PC-3 (cell line): ENCODE measurements around a stretch of chr1.

GRCh38 chr1:8066439-8066857 is 40.3 kb upstream of the ERRFI1 start:
- RAMPAGE, long total RNA, result no peak

GRCh38 chr1:8122659-8123148 is 96.6 kb upstream of the ERRFI1 start:
- RAMPAGE, long total RNA, result no peak

DNA sequence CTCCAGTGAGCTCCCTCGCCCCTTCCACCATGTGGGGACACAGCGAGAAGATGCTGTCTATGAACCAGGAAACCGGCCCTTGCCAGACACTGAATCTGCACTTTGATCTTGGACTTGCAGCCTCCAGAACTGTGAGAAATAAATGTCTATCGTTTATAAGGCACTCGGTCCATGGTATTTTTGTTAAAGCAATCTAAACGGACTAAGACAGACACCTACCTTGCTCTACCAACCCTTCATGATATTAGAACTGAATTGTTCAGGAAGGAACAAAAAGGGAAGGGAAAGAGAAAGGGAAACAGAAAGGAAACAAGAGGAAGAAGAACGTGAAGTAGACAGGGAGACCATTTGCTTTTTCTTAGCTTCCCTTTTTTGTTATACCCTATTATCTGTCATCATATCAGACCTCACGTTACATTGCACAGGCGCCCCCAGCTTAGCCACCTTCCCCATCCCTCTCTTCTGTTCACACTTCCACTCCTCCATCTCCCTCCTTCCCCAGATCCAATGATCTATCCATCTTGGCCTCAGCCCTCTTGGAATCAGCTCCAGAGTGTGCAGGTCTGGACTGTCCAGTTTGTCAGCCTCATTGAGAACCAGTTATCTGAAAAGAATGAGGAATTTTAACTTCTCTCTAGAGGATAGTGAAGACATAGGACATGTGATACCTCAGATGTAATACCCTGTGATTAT is 100.9 kb upstream of the ERRFI1 start:
- RAMPAGE, long total RNA, result no peak

DNA sequence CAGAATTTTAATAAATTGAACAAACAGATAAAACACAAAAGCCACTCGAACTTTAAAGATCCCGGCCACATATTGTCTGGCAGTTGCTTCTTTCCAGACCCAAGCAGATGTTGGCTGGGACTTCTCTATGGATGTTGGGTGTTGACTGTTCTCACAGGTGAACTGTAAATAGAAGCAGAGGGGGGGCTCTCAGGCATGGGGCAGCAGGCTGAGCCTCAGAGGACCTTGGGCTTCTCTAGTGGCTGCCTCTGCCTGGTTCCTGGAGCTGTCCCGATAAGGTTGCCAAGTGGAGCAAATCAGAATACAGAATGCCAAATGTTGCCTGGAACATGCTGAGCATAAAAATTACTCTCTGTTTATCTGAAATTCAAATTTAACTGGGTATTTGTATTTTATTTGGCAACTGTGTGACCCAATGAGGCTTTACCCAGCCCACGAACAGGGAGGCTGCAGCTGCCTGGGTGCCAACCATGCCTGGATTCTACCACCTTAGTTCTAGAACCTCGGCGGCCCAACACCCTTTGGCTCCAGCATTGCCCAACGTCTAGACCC is 5.6 kb upstream of the SLC45A1 start:
- RAMPAGE, long total RNA, result no peak

- RAMPAGE, long total RNA, result no peak
Measured at GRCh38 chr1:8353818-8354195, 35.9 kb downstream of the SLC45A1 start.

DNA sequence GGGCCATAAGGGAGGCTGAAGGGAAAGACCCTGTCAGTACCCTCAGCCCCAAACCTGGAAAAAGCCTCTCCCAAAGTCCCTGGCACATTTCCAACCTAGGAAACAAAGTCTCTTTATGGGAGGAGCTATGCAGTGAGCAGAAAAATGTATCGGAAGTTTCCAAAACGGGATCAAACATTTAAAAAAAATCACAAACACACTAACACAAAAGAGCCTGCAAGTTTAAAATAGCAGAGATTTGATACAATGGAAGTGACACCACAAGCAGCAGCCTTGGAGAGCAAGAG is 45.5 kb downstream of the SLC45A1 start:
- RAMPAGE, long total RNA, result no peak

DNA sequence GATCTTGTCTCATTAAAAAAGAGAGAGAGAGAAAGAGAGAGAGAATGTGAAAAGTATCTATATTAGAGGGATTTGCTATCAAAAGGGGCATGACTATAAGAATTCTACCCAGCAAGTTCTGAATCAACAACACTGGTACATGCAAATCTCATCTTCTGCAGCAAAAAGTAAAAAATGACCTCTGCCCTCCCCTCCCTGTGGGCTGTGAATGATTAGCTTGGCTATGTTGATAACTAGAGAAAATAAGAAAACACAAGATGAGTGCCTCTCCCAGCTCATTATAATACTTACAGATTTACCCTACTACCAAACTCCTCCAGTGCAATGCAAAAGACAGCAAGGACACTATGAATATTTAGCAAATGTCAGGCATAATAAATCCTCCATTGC is 102.4 kb downstream of the SLC45A1 start:
- RAMPAGE, long total RNA, result no peak

GRCh38 chr1:8421651-8422164 is 103.8 kb downstream of the SLC45A1 start:
- RAMPAGE, long total RNA, result no peak

- RAMPAGE, long total RNA, result no peak
Measured at GRCh38 chr1:8438422-8438841, 120.5 kb downstream of the SLC45A1 start.

DNA sequence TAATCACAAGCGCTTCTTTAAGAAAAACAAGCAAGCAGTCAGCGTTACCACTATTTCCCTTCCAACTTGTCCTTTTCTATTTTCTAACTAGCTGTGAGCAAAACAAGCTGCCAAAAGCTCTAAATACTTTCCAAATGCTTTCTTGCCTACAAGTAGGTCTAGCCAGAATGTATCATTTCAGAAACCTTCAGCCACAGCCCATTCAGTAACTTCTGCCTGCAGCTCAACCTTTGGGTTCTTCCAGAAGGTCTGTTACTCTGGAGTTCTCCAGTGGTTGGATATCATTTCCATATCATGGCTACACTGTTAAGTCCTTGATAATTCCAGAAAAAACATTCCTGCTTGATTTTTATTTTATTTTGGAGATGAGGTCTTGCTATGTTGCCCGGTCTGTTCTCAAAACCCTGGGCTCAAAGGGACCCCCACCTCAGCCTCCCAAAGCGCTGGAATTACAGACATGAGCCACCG is 192.7 kb downstream of the SLC45A1 start:
- RAMPAGE, long total RNA, result no peak

GRCh38 chr1:8655769-8656675 is 161.4 kb downstream of the RERE start:
- RAMPAGE, long total RNA, result no peak

GRCh38 chr1:8848693-8849244 is 29.7 kb downstream of the ENO1 start:
- RAMPAGE, long total RNA, result no peak

GRCh38 chr1:8856275-8856743 is 22.2 kb downstream of the ENO1 start:
- RAMPAGE, long total RNA, result no peak

DNA sequence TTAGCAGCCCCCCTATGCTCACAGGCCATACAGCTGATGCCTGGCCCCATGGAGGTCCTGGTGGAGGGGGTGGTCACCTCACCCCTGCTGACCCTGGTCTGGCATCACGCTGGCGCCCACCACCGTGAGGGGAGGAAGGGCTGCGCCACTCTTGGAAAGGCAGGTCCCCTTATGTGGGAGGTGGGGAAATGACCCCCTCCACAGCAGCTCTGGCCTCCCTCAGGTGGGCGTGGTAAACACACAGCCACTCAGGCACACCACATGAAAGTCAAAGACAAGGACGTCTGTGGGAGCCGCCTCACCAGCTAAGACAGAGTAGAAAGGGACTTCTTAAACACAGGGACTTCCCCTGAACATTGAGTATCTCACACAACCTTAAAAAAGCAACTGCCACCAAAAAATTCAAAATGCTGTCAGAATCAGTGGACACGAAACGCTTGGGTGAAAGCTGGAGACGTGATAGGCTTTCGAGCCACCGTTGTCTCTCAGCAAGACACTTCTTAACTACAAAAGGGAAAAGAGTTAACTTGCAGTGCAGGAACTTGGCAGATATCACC is 6.9 kb downstream of the GPR157 start:
- RAMPAGE, long total RNA, result no peak

- RAMPAGE, long total RNA, result no peak
Measured at GRCh38 chr1:9127188-9127778, 1.6 kb downstream of the GPR157 start.

- RAMPAGE, long total RNA, result no peak
Measured at GRCh38 chr1:9130122-9130464, 1.2 kb upstream of the GPR157 start.

DNA sequence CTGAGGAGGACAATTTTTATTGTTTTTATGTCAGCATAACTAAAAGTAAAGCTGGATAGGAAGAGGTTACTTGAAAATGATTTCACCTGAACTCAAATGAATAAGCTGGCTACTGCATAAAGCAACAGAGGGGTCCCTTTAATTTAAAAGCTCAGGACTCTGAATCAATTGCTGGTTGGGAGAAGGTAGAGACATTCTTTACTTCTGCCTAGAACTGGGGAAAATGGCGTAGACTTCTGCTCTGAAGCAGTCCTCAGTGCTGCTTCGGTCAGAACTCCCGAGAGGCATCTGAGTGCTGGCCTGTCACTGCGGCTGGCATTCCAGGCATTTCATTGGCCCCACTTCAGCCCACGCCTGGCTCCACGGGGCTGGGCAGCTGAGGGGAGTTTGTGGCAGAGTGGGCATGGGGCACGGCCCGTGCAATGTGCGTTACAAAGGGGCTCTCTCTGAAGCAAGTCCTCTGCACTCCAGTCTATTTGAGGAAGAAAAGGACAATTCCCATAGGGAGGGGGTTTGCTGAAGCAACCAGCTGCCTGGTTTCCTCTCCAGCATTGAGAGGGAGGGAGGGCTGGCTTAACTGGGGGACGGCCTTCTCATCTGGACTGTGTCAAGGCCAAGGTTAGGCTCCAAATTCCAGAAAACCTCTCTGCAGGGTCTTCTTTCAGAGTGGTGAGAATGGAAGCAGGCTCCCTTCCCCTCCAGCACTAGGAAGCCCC is 20.9 kb upstream of the GPR157 start:
- RAMPAGE, long total RNA, result no peak

DNA sequence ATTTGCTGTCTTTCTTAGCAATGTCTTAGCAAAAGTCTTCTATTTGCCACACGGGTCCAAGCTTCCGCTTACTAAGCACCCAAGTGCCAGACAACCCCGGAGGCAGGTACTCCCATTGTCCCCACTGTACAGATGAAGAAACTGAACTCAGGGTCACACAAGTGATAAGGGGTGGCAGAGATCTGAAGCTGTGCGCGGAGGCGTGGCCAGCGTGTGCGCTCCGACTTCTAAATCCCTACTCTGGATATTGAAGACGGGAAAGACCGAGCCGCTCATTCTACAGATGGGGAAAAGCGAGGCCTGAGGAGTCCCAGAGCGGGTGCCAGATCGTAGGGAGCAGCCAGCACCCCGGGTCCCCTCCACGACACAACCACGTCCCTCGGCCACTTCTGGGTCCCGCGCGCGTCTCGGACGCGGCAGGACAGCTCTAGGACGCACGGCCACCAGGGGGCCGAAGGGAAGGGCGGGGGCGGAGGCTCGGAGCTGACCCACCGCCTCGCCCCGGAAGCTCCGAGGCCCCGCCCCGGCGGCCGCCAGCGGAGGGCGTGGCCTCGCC is 346 bp upstream of the H6PD start:
- RAMPAGE, long total RNA, result no peak

- RAMPAGE, long total RNA, result no peak
Measured at GRCh38 chr1:9237727-9238563, 3.4 kb downstream of the H6PD start.

DNA sequence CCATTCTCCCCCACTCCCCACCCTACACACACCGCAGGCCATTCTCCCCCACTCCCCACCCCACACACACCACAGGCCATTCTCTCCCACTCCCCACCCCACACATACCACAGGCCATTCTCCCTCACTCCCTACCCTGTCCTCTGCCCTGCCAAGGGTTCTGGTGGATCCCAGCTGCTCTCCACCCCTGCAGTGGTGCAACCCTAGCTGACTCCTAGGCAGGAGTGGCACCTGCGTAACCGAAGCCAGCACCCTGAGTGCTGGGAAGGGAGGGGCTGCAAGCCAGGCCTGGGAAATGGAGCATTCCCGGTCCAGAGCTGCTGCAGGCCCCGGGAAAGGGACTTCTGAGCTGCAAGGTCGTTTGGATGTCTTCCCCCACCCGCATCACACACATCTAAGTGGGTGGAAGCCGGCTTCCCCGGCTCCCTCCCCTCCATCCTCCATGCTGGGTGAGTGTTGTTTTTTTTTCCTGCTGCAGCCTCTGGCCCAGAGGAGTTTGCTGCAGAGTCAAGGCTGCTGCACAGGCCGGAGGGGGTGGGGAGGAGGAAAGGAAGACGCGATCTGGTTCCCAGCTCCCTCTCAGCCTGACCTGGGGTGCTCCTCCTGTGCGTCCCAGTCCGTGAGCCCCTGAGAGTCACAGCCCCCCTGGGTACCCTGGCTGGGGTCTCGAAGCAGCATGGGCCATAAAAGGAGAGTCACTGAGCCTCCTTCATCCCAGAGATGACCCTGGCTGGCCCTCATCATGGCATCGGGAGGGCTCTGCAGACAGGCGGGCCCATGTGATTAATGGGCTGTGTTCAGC is 16.1 kb downstream of the H6PD start:
- RAMPAGE, long total RNA, result no peak